Temporal lobe (tissue), 2 donors: Measurements from ENCODE around the gene TTC39A.

- RAMPAGE, long total RNA = no peak
Observed at GRCh38 chr1:50914748-50915481, 45.2 kb downstream of the FAF1 start.

DNA sequence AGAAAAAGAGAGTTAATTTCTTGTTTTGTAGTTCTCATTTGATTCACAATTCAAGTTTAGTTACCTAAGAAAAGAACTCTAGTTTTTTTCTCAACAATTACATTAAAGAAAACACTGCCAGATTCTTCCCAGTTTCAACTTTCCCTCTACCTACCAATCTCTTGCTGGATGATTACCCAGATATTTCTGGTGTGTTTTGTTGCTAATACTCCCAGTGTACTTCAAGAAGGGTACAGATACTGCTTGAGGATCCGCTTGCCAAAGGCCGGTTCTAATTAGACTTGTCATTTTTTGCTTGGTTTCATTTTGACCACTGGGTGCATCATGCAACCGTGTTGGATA lies 2.8 kb upstream of the CDKN2C start:
- RAMPAGE, long total RNA = no peak

DNA sequence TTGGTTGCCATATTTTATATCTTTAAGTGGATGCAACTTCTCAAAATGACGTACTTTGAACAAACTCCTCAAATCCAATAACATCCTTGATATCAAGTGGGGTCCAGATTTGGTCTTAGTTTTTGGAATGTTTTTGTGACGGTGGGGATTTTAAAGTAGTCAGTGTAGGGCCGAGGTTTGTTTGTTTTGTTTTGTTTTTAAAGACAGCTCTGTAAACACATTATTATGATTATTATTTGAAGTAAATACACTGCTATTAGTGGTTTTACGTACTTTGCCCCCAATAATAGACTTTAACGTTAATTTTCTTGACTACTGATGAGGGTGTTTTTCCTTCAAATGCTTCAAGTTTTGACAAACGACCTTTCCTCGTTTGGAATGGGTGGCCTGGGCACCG lies 569 bp downstream of the CDKN2C start:
- RAMPAGE, long total RNA = no peak

DNA sequence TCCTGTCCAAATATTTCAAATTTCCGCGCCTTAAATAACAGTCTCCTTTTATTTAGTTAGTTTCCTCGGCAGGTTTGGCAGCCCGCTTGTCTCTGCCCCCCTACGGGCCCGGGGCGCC lies 7.4 kb downstream of the CDKN2C start:
- RAMPAGE, long total RNA = no peak

DNA sequence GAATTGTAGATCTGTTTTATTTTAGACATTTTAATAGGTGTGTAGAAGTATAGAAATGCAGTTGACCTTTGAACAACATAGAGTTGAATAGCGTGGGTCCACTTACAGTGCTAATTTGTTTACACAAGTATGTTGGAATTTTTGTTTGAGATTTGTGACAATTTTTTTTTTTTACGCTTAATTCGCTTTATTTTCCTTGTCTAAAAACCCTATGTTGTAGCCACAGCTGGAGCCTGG lies 14.2 kb downstream of the RNF11 start:
- RAMPAGE, long total RNA = no peak

DNA sequence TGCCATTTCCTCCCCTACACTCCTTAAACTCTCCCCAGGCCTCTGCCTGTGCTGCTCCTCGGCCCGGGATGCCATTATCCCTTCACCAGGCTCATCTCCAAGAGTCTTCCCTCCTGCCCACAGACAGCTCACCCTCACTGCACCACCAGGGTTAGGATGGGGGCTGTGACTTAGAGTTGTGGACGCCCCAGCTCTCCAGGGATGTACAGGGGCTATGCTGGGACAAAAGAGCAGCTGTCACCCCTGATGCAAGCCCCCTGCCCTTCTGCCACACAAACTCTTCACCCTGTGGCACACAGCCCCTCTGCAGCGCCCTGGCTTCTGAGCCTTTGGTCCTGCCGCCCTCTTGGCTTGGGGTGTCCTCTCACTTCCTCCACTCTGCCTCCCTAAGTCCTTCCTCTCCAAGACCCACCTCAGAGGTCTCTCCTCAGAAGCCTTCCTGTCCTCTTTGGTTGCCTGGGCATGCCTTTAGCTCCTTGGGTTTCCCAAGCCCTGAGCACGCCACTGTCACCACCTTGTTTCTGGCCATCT lies 31.9 kb downstream of the TTC39A start:
- RAMPAGE, long total RNA = no peak

DNA sequence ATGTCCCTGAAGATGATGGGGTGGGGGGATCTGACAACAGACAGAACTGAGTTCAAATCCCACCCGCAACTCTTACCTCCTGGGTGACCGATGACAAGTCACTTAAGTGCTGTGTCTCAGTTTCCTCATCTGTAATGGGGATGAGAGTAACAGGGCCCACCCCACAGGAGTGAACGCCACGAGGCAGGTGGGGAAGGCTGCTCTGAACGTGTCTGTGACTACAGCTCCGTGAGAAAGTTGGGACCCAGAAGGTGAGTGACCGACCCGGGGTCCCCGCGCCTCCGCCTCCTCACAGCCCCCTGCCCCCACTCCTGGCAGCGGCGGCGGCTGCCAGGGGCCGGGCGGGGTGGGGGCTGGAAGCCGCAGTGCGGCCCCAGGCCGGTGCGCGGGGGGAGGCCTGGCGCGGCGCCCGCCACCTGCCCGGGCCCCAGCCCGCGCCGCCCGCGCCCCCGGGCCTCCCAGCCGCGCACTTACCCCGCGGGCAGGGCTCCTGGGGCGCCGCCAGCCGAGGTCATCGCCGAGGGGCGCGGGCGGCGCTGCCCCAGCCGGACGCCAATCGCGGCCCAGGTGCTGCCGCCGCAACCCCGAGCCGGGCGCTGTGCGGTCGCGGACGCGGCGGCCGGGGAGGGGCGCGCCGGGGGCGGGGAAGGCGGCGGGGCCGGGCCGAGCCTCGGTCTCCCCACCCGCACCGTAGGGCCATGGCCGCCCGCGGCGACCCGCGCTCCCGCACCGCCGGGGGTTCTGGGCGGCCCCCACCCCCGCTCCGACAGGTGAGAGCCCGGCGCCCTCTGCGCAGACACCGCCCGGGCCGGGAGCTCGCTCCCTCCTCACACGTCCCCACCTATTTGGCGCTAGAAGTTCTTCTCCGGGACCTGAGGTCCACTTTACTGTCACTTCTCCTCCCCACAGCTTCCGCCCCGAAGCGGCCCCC lies at the start of gene TTC39A:
Gene TTC39A, minus strand, starts transcription at position 600 of the 931 bp plus-strand sequence.
- RAMPAGE, long total RNA = no peak

- RAMPAGE, long total RNA = no peak
Observed at GRCh38 chr1:51519662-51520192, 661 bp upstream of the EPS15 start.

DNA sequence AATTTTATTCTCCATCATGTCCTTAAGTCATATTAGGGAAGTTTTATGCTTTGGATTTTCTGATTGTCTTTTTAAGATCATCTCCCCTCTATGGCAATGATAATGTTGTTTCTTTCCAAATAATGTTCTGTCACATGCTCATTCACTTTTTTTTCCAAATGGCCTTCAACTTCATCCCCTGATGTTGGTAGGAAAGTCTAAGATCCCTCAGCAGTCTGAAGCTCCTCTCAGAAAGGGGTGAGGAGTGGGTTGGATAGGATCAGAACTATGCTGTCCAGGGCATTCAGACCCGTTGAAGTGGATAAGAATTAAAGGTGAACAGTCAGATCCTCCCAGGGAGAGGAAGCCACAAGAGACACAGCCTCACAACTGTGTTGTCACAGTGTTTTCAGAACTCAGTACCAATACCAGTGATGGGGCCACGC lies 15.2 kb upstream of the EPS15 start:
- RAMPAGE, long total RNA = no peak

- RAMPAGE, long total RNA = no peak
Observed at GRCh38 chr1:51622199-51623136, 5.6 kb downstream of the OSBPL9 start.

GRCh38 chr1:51643242-51643923 lies 26.5 kb downstream of the OSBPL9 start:
- RAMPAGE, long total RNA = no peak

GRCh38 chr1:51648233-51648936 lies 31.5 kb downstream of the OSBPL9 start:
- RAMPAGE, long total RNA = no peak

DNA sequence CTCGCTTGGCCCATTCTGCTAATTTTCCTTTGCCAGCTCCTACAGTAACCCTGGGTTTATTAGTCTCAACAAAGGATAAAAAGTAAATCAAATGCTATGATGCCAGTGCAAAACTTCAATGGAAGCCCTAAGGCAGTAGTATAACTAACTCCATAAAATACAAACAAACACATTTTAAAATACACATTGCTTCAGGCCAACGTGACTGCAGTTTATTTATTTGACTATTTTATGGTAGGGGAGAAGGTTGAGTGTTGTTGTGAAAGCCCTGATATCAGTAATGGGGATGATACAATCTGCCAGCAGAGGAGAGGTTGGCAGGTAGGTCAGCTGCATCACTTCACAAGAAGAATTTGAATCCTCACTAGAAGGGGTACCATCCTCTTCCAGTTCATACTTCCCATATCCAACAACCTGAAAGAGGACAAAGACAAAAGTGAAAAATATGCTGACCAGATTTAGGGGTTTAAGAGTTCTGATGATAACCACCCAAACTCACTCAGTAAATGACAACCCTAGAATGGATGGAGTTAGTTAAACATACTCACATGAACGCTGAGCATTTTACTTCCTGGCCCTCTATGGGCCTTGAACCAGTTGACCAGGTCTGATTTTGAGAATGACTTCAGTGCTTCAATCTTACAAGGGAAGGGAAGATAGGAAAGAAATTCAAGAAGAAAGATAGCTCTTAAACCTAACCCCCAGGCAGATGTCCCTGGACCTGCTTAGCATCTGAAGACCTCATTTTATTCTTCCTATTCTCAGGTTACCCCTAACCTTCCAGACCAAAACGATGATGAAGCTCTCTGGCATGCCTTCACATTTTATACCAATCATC lies 89.3 kb downstream of the NRDC start:
- RAMPAGE, long total RNA = no peak

DNA sequence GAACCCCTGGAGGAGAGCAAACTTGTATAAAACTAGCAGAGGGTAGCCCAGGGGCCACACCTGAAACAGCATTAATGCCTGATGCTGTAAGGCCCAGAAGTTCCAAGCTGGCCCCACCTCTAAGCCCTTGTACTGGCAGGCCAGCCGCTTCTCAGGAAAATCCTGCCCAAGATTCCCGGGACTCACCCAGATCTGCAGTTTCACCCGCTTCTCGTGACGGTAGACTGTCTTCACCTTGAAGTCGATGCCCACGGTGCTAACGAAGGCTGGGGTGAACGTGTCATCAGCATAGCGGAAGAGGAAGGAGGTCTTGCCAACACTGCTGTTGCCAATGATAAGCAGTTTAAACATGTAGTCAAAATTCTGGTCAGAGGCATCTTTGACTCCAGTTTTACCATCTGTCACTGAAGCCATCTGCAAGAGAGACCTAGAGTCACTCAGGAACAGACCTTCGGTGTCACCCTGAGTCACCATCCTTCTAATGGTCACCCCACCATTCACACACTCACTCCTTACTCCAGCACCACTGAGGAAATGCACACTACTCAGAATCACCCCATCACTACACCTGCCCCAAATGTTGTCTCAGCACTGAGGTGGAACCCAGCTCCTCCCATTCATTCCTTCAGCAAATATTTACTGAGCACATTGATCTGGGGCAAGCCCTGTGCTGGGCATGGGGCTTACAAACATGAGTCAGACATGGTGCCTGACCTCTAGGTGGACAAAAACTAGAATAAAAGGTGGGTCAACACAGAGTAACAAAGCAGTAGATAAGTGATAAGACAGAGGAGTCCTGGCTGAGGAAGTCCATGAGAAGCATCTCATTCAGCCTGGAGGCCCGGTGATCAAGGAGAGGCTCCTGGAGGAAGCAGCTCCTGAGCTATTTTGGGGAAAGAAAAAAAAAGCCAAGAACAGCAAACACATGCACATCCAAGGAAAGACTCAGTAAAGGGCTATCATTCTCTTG lies 13.5 kb downstream of the RAB3B start:
- RAMPAGE, long total RNA = no peak

DNA sequence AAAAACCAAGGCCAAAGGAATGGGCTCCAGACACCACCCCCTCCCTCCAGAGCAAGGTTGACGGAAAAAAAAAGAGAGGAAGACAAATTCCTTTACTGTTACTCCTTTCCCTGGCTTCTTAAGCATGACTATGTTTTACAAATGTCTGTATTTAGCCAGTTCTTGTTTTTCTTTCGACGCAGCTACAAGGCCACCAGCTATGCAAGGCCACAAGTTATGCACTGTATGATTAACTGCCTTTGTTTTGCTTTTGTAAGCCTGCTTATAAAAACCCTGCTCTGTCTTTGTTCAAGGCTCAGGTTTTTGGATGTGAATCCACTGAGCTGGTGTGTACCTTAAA lies 15.1 kb upstream of the RAB3B start:
- RAMPAGE, long total RNA = no peak

- RAMPAGE, long total RNA = no peak
Observed at GRCh38 chr1:52020781-52021259, 12.8 kb downstream of the KTI12 start.

- RAMPAGE, long total RNA = no peak
Observed at GRCh38 chr1:52139842-52140301, 2.0 kb upstream of the ZFYVE9 start.

DNA sequence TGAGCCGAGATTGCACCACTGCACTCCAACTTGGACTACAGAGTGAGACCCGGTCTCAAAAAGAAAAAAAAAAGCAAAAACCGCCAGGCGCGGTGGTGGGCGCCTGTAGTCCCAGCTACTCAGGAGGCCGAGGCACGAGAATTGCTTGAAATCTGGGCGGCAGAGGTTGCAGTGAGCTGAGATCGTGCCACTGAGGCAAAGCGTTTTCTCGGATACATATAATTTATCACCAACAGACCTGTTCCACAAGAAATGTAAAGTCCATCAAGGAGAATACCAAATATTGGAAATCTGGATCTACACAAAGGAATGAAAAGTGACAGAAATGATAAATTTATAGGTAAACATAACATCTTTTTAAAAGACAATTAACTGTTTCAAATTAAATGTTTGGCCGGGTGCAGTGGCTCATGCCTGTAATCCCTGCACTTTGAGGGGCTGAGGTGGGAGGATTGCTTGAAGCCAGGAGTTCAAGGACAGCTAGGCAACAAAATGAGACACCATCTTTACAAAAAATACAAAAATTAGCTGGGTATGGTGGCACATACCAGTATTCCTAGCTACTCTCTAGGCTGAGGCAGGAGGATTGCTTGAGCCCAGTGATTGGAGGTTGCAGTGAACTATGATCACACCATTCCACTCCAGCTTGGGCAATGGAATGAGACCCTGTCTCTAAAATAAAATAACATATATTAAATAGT lies 51.1 kb downstream of the CC2D1B start:
- RAMPAGE, long total RNA = no peak

GRCh38 chr1:52332552-52333290 lies 33.3 kb downstream of the CC2D1B start:
- RAMPAGE, long total RNA = no peak

GRCh38 chr1:52411054-52411274 lies 6.6 kb downstream of the PRPF38A start:
- RAMPAGE, long total RNA = no peak